ENCODE results near the gene NSG2.

DNA sequence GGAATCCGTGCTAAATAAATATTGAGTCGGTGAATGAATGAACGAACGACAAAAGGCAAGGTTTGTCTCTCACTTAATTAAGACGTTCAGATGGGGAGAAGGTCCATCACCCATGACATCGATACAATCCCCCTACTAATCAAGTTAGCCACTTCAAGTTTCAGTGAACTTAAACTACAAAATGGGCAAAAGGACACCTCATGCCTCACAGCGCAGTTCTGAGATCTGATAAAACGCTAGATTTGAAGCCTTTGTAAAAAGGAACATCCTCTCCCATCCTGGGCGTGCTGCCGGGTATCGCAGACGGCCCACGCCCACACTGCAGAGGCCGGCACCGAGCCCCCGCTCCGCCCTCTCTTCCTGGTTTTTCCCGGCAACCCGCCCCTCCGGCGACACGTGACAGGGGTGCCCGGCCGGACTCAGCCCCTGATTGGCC is 304 bp upstream of the CREBRF start:
- RRBS = 2% methylated on average over 4 of the region's 24 CpGs

GRCh38 chr5:173236487-173237068 is 1.6 kb upstream of the NKX2-5 start:
- RRBS = no CpG with 5 or more reads among the region's 36 CpGs

- RRBS = no CpG with 5 or more reads among the region's 5 CpGs
These were observed 90.2 kb upstream of the BOD1 start for GRCh38 chr5:173706641-173707158.

- RRBS = no CpG with 5 or more reads among the region's 4 CpGs
These were observed 132.9 kb upstream of the CPEB4 start for GRCh38 chr5:173755120-173755835.

DNA sequence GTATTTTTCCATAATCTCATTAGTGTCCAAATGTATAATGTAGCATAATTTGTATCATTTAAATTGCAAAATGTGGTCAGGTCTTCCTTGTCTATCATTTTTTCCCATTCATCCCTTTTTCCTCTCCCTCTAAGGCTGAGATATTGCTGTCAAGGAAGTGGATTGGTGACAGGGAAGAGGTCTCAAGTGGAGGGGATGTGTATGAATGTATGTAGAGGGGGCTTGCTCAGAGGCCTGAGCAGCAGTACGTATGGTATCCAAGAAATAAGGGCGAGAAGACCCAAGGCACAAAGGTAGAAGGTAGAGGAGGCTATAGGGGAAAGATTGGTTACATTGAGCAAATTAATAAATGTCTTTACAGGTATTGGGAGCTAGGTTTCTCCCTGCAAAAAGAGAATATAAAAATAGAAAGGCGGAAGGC is 41.8 kb upstream of the C5orf47 start:
- RRBS = no CpG with 5 or more reads among the region's 3 CpGs

DNA sequence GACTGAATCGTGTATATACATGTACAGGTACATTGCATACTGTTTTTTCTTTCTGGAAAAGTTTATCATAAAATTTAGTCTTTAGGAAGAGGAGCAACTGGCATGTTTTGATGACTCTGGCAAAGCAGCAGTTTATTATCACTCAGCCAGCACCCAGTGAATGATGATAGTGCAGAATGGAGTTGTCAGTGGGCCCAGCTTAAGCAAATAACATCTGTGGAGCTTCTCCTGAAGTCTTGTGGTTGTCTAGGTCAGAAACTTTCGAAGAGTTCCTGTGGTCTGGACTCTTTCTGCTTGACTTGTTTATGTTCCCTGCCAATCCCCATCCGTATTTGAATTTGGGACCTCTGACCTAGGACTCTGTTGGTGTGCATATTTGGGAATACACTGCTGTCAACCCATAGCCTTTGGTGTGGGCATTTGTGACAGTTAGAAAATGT is 38.1 kb upstream of the C5orf47 start:
- RRBS = no CpG with 5 or more reads among the region's 3 CpGs

- RRBS = no CpG with 5 or more reads among the region's 6 CpGs
These were observed 34.0 kb upstream of the C5orf47 start for GRCh38 chr5:173954613-173955651.

DNA sequence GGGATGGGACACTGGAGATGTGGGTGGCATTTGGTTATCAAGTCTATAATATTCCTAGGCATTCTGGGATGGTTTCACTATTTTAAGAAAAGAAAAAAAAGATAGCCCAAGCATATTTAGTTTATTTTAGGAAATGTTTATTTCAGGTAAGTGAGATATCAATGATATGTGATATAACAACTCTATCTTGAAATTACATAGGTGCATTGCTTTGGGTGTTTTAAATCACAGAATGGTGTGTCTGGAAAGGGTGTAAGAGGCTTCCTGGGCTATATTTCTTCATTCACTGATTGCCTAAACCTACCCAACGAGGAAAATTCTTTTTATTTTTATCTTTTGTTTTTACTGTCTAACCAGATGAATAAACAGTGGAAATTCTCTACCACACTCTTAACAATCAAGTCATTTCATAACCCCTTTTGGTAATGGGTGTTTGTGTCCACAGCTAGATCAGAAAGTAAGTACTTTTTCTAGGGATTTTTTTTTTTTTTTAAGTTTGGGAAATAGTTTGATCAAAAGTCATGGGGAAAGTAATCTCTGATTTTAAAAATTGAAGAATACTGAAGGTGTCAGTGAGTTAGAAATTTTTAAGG is 27.6 kb upstream of the C5orf47 start:
- RRBS = no CpG with 5 or more reads among the region's 1 CpG

DNA sequence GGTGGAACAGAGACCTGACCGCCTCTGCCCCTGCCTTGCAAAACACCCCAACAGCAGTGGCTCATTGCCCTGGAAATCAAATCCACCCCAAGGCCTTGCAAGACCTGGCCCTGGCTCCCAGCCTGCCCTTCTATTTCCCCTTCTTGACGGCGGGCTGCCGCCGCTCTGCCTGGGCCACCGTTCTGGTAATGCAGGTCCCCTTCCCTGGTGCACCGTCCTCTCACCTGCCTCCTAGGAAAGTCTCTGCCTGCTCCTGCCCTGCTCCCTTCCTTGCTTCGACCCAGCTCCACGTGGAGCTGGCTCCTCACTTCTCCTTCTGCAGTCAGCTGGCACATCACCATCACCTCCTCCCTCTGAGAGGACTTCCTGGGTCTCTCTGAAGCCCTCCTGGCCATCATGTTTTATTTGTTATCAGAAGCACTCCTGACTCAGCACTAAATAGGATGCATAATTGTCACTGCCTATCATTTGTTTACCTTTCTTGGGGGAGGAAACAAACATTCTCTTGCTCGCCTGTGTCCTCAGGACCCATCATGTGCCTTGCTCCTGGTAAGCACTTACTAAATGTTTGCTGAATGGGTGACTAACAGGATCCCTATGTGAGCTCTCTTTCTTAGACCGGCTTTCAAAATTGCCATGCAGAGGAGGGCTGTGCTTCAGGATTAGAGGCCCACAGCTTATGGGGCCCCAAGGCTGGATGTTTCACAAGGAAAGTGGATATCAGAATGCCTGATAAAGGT is 19.7 kb upstream of the C5orf47 start:
- RRBS = no CpG with 5 or more reads among the region's 11 CpGs

DNA sequence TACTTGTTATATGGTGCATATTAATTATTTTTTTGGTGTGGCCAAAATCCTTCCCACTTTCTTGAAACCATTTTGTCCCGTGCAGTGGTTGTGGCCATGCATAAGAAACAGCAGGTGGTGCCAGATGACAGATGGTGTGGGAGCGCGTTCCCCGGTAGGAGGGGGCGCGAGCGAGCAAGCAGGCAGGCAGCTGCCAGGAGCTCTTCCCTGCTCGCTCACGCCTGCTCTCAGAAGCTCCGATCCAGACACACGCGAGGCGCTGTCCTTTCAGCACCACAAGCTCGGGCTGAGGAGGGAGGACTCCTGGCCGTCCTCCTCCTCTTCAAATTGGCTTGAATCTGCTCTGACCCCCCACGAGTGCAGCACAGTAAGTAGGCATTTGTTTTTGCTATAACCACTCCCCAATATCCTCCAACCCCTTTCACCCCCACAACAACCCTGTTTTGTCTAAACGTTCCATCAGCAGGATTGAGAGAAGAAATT is at the start of gene NSG2:
TSS of gene NSG2 (plus strand) at position 230 of the 483 bp plus-strand sequence.
- RRBS = no CpG with 5 or more reads among the region's 17 CpGs

- RRBS = no CpG with 5 or more reads among the region's 7 CpGs
These were observed 126.7 kb downstream of the NSG2 start for GRCh38 chr5:174172035-174172709.

- RRBS = no CpG with 5 or more reads among the region's 3 CpGs
These were observed 290.5 kb downstream of the MSX2 start for GRCh38 chr5:175014861-175015363.

DNA sequence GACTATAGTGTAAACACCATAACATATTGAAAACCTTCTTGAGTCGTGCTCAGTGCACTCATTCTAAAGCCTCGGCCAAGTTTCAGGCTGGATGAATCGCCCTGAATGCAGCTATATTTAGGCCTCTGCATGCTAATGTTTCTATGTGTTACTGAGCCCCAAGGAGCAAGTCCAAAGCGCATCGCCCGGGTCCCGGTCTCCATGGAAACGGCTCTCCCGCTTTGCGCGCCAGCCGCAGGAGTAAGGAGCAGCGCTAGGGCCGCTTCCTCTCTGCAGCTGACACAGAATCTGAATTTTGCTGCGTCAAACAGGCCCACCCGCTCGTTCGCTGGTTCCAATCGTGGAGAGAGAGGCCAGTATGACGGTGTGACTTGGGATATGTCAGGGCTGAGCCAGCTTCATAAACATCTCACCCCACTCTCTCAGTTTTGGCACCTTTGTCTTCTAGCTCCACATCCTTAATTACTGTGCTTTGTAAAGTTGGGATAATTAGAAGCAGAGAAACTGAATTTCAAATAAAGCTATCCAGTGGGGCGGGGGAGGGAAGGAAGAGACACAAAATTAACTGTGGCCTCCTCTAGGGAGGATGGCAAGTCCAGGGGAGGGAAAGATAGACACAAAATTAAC is 335.6 kb downstream of the MSX2 start:
- RRBS = no CpG with 5 or more reads among the region's 21 CpGs

- RRBS = no CpG with 5 or more reads among the region's 7 CpGs
These were observed 926 bp upstream of the SFXN1 start for GRCh38 chr5:175477325-175477943.

DNA sequence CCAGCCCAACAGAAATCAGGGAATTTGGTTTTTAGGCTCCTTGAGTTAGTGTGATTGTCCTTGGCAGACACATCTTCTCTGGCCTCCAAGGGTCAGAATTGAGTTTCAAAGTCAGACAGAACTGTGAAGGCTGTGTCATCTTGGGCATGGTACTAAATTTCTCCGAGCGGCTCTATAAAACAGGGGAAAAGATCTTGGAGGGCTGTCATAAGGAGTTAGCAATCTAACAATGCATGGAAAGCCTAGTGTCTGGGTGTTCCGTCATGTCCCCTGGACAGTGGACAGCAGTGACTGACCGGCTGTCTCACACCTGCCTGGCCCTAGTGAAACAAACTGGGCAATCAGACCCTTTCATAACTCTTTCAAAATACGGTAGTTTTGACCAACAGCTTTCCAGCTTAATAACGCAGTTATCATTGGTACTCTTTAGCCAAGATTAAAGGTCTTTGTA is 3.6 kb downstream of the SFXN1 start:
- RRBS = no CpG with 5 or more reads among the region's 6 CpGs

DNA sequence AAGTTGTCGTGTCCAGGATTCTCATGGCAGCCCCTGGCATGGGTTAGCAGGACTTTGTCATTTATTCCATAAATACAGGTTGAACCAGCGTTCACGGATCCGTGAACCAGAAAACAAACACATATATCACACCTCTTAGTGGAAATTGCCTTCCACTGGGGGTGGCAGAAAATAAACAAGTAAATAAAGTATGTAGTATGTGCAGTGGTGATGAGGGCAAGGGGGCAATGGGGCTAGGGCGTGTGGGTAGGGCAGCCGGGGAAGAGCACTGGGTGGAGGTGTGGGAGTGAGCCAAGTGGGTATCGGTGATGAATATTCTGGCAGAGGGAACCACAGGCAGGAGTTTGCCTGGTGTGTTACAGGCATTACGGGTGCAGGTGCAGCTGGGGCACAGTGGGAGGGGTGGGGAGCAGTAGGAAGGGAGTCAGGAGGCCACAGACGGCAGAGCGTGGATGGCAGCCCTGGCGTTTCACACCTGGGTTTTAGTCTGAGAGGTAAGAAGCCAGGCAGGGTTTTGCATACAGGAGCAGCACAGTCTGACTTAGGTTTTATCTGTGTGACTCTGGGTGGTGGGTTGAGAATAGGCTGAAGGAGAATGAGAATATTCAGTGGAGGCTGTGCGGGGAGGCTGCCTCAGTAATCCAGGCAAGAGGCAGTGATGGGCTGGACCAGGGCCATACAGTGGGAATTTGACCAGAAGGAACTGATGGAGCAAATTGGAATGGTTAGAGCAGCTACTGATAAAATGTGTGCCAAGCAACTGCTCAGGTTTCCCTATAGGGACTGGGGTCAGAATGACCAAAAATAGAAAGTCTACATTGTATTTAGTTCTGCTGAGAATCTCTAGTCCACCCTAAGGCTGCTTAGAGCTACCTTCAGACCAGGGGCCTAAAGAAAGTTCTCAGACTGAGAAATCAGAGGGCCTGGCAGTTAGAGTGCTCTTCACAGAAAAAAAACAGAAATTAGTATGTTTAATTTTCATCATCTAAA is 35.5 kb downstream of the SFXN1 start:
- RRBS = no CpG with 5 or more reads among the region's 12 CpGs

DNA sequence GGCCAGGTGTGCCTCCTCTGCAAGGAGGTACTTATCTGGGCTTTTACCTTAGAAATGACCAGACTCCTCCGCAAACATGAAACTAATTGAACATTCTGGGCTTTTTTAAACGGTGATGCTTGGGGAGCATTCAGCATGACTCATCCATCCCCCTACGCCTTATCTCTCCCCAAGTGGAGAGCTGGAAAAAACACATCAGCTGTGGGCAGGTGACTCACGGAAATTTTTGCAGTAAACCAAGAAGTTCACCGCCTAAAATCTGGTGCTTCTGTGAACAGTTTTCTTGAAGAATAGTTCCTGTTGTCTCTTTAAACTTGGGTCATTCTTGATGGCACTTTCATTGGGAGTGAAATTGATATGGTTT is 39.5 kb downstream of the SFXN1 start:
- RRBS = no CpG with 5 or more reads among the region's 5 CpGs

- RRBS = no CpG with 5 or more reads among the region's 9 CpGs
These were observed 38.5 kb downstream of the HRH2 start for GRCh38 chr5:175696364-175696743.

- RRBS = no CpG with 5 or more reads among the region's 36 CpGs
These were observed 75.2 kb upstream of the CPLX2 start for GRCh38 chr5:175795979-175796828.

- RRBS = no CpG with 5 or more reads among the region's 16 CpGs
These were observed 24.2 kb downstream of the CPLX2 start for GRCh38 chr5:175895442-175896160.

All from GM12892 (cell line).